Rectum (tissue), 1 donor: Measurements from ENCODE around the genes TEX9, MNS1 and LIPC.

DNA sequence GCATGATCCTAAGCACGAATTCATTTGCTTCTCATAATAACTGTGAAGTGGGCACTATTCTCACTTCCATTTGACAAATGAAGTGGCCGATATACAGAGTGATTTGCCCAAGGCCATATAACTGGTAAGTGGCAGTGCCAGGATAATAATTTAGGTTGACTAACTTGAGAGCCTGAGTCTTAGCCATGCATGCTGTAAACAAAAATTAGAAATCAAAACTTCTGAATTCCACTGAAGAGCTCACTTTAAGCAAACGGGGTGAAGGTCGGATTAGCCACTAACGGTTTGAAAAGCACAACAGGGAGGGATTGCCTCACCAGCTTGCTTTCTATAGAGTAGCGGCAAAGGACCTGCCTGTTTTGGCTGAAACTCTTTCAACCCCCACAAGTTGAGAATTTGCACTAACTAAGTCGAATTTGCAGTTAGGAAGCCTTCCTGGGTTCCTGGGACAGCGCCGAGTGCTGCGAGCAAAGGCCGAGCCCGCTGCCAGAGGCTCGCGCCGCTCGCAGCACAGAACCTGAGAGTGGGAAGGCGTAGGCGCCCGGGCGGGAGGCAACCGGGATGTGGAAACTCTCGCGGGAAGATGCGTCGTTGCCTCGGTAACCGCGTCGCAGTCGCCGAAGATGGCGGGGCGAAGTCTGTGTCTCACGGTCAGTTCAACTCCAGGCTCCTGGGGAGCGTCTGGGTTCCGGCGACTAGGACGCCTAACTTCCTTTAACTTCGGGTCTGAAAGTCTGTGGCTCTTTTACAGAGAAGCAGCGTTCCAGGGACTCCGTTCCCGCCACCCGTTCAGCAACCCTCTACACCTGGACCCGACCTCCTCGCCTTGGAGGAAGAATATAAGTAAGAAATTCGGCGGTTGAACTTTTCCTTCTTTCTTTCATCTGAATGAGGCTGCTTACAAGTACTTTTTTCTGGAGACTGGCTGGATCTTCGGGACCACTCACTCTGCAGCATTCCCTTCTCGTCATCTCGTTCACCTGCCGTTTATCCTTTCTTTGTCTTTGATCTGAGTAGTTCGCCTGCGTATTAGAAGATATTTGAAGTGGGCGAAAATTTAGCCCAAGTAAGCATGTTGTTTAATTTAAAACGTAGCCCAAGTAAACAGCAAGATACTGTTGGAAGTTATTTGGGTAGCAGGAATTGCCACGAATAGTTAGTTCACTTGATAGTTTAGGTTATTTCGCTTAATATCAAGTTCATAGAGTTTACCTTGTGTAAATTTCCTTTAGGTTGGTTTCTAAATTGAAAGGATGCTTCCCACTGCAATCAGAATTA is at the start of gene TEX9:
TEX9 (plus strand) TSS at position 599 of the 1,278 bp plus-strand sequence.
- PRO-cap, result bidirectional peak, plus-strand start at position 620 of the sequence, minus-strand start at position 519 of the sequence

DNA sequence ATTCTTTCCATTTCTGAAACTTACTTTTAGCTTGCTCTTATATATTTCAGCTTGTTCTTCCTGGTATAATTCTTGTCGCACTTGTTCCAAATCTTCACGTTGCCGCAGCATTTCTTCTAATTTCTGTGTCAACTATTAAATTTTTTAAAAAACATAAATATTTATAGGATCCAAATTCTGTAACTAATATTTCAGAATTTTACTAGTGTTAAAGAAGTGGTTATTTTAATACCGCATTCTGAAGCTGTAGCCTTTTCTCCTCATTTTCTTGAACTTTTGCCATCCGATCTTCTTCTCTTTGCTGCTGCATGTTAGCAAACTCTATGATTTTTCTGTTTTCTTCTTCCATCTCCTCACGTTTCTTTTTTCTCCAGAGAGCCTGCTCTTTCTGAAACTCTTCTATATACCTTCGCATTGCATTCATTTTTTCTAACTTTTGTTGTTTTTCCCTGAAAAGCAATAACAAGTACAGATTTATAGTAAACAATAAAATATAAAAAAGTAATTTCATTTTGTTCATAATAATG is 21.5 kb downstream of the MNS1 start:
- PRO-cap, result no peak

- PRO-cap, result no peak
These were observed 20.7 kb downstream of the MNS1 start for GRCh38 chr15:56444209-56444717.

GRCh38 chr15:56464685-56465936 is at the start of gene MNS1:
Gene MNS1 (minus strand): TSS chr15:56465137.
- PRO-cap, result bidirectional peak, plus-strand start at chr15:56465250, minus-strand start at chr15:56465137

DNA sequence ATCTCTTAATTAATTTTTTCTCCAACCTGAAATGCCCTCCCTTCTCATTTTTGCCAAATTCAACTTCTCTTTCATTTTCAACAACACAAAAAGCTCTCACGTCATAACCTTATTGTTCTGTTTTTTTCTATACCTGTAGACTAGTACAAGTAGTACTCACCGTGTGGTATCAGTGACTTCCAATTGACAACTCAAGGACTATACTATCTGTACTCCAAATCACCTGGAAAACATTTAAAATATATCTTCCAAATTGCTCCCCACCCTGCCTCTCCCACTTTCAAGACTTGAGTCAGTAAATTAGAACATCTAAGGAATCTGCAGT is 72.9 kb upstream of the ZNF280D start:
- PRO-cap, result no peak

DNA sequence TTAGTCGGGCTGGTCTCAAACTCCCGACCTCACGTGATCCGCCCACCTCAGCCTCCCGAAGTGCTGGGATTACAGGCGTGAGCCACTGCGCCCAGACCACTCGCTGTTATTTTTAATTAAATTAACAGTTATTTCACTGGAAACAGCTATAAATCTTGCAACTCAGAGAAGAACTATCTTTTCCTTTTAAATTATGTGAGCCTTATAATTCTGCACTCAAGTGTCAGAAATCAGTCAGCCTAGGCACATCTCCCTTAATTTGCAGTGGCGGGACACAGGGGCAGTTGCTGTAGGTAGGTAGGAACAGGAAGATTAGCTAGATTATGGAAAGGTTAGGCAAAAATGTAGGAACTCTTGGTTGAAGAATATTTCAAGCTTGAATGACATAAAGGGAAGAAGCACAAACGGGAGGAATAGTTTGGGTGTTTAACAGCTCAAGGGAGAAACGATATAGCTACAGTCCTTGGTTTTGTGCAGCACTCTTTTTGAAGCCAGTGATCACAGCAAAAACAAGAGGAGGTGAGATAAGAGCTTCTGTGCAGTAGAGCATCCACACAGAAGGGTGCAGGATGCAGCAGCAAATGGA is 223.2 kb downstream of the TCF12 start:
- PRO-cap, result no peak

GRCh38 chr15:57282338-57282783 is 93.9 kb upstream of the CGNL1 start:
- PRO-cap, result no peak

DNA sequence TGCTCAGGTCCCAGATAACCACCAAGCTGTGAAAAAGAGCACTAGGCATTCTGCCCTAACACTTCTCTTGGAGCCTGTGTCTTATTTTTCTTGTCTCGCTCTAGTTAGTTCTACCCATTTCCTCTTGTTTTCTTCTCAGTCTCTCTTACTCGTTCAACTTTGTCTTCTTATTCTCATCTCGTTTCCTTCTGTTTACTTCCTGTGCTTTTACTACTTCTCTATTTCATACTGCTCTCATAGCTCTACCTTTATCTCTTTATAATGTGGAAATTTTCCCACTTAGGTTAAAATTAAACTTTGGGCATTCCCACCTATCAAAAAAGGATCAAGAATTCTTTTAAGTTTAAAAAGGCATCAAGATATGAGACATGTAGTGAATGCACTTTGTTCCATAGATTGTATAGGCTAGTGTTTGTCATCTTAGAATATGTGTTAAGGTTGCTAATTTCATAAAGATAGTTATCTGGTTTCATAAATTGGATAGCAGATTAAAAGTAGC is 91.6 kb upstream of the CGNL1 start:
- PRO-cap, result no peak

DNA sequence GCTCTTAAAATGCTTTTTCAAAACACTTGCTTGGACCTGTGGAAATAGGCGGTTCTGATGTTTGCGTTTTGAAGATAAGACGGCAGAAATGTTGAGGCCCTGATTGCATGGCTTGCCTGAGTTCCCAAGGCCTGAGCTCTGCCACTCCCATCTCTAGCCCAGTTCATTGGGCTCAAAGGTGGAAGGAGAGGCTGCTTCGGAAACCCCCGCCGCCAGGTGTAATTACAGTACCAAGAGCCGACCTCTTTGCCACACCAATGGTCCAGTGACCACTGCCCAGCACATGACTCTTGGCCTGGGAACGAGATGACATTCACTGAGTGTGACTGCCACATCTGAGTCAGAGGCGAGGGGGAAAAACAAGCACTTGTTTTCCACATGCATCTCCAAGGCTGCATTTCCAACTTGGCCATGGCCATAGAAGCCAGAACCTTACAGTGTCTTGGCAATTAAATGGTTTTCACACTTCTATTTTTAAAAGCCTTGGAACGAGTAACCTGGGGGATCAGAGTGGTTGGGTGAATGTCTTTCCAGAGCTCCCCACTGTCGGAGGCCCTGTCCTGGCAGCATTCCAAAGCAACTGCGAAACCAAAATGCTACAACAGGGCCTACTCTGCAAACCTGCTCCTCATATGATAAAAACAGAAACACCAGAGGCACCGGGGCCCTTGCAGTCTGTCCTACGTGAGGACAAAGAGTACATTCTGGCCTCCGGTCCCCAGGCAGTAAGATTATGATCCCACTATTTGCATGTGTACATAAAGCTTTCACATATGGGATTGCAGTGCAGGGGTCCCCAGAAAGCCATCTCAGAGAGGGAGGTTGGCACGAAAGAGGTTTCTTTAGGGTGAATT is 63.7 kb upstream of the CGNL1 start:
- PRO-cap, result bidirectional peak, plus-strand start at position 338 of the sequence, minus-strand start at position 140 of the sequence

- PRO-cap, result no peak
These were observed 57.4 kb upstream of the CGNL1 start for GRCh38 chr15:57318834-57319361.

DNA sequence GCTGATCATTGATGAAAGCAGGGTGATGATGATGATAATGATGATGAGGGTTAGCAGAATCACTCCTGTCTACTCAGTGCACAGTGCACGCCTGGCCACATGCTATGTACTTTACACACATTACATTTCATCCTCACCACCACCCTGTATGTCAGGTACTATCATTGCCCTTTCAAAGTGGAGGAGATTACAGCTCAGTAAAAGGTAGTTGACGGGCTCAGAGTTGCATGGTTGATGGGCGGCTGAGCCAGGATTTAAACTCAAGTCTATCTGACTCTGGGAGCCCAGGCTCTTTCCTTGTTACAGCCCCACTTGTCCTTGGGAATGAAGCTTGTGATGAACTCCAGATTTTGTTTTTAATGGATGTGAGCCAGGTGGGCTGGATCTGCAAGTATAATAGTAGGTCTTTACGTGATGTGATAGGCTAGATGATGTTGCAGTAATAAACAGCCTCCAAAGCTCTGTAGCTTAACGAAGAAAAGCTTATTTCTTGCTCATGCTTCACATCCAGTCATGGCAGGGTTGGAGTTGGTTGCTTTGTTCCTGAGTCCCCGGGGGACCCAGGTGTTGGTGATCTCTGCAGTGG is 87.5 kb upstream of the MYZAP start:
- PRO-cap, result no peak

- PRO-cap, result no peak
These were observed 12.6 kb downstream of the MYZAP start for GRCh38 chr15:57603892-57605075.

DNA sequence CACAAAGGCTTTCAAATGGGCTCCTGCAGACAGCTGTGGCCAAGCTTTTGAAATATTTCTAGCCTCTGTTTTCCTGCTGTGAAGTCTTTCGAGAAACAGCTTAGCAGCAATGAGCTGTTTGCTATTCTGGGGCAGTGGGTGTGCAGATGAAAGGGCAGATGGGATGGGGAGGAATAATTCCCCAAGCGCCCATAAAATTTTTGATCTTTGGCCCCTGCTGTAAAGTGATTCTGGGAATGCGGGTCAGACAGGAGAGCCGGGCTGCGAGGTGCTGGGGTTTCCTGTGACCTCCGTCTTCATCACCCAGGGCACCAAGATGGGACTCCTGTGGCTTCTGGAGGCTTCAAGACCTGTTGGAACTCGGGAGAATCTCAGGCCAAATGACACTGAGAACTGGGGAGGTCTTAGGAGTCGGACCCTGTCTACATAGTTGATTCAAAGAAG is 86.2 kb downstream of the POLR2M start:
- PRO-cap, result bidirectional peak, plus-strand start at position 233 of the sequence, minus-strand start at position 102 of the sequence

GRCh38 chr15:57923345-57923740 is 142.2 kb downstream of the ALDH1A2 start:
- PRO-cap, result bidirectional peak, plus-strand start at chr15:57923601, minus-strand start at chr15:57923446; unidirectional peak, plus-strand start at chr15:57923601

GRCh38 chr15:58061808-58062526 is 3.5 kb downstream of the ALDH1A2 start:
- PRO-cap, result no peak

DNA sequence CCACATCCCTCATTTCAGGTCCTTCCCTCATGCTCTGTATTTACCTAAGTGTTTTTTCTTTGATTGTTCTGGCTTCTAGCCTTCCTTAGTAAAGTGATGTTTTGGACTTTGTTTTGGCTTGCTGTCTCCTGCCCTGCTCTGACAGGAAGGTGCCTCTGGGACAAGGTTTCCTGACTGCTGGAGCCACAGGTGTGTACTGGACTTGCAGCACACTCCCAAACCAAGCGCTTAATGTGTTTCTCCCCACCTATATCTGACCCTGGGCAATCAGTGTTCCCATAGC is 30.0 kb upstream of the ALDH1A2 start:
- PRO-cap, result no peak

GRCh38 chr15:58279562-58280001 is 141.4 kb downstream of the AQP9 start:
- PRO-cap, result no peak

- PRO-cap, result no peak
These were observed 144.7 kb downstream of the AQP9 start for GRCh38 chr15:58282975-58283218.

- PRO-cap, result no peak
These were observed at the start of gene LIPC for GRCh38 chr15:58431459-58432059. Gene LIPC (plus strand): TSS chr15:58431991.

DNA sequence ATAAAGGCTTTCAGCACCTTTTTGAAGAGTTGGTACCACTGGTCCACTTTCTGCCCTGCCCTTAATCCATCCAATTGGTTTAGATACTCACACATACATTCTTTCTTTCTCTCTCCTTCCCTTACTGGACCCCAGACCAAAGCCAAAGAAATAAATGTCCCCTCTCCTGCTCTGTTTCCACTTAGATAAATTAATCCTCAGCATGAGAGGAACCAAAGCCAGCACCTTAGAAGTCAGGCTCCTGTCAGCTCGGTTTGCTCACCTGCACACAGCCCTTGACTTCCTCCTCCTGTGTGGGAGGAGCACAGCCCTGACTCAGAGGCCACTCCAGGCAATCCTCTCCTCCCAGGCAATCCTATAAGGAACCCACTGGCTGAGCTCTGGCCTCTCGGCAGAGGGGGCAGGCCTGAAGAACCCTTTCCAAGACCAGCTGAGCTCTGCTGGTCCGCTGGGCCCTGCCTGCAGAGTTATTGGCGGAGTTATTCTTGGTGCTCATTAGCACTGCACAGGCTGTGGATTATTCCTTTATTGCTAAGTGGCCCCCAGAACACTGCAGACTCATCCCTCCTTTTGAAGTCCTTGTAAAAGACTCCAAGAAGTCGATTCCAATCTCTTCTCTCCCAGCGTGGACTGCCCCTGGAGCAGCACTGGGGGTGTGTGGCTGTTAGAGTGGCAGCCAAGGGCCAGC is 30.8 kb downstream of the LIPC start:
- PRO-cap, result bidirectional peak, plus-strand start at position 394 of the sequence, minus-strand start at position 256 of the sequence